Colon Carcinoma Metastatic in the Brain (tissue), 2 donors: ENCODE measurements around the gene ANO10.

DNA sequence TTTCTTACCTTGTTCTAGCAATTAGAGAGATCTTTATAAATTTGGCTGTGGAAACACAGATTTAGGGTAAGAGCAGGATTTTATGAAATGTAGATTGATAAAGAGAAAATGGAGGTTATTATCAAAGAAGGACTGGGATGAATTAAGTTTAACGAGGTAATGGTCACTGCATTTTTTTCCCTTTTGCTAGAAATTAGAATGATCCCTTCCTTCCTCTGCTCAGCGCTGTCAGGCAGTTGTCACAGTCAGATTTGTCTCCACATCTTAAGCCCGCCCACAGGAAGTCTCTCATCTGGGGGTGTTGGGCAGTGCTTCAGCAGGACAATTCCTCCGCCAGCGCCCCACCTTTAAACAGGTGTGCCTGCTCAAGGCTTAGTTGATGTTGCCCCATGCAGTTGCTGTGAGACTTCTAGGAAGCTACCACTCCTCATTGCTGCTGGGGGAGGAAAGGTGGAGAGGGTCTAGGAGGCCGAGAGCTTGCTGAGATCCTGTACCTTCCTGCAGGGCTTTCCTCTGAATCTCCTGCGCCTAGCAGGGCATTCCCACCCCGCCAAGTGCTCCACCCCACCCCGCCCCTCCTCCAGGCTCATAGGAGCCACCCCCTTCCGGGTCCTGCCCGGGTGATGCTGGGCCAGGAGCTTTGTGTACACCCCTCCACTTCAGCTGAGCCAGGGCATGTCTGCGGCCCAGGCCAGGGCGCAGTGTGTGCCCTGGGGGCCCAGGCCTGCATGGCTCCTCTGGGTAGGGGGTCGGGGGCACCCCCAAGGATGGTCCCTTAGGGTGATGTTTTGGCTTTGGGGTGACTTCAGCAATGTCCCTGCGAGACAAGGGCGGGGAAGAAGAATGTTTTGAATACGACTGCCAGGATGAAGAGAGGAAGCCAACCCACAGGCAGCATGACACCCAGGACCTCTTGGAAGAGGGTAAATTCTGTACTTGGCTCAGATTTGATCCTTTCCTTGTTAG lies 68.7 kb downstream of the TRAK1 start:
- PRO-cap, 2 experiments: peak in 2 of 2 experiments; most common plus-strand start position 619 of the sequence (in 2); most common minus-strand start position 524 of the sequence (in 2)

DNA sequence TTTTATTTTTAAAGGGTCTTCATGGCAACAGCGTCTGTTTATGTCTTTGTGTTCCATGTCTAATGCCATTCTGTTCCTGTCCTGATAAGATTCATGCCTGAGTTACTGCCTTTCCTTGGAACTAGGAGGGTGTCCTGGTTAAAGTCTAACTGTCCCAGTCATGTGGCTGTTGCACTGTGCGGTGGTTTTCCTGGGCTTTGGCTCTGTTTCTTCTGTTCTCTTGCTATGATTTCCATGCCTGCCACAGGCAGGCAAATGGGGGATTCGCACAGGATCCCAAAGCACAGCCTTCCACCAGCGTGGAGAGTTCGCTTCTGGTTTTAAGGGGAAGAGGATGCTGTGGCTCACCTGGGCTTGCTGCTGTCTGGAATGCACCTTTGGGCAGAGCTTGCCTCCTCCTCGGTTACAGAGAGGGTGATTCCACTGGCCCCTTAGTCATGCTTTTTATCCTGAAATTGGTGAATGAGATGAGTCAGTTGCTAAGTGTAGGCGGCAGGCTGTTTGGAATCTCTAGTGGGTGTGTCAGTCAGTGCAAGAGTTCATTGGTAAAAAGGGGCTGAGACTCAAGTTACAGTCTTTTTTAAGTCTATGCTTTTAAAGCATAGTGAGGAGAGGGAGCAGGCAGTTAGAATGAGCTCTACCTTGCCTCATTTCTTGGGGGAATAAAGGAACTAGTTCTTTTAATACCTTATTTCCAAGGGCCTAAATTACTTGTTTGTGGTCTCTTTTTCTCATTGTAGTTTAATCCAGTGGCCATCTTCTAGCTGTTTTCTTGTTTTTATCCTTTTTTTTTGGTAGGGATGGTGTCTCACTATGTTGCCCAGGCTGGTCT lies 86.6 kb downstream of the CCK start:
- PRO-cap, 2 experiments: peak in 2 of 2 experiments; most common plus-strand start position 161 of the sequence (in 1); most common minus-strand start position 95 of the sequence (in 2)

DNA sequence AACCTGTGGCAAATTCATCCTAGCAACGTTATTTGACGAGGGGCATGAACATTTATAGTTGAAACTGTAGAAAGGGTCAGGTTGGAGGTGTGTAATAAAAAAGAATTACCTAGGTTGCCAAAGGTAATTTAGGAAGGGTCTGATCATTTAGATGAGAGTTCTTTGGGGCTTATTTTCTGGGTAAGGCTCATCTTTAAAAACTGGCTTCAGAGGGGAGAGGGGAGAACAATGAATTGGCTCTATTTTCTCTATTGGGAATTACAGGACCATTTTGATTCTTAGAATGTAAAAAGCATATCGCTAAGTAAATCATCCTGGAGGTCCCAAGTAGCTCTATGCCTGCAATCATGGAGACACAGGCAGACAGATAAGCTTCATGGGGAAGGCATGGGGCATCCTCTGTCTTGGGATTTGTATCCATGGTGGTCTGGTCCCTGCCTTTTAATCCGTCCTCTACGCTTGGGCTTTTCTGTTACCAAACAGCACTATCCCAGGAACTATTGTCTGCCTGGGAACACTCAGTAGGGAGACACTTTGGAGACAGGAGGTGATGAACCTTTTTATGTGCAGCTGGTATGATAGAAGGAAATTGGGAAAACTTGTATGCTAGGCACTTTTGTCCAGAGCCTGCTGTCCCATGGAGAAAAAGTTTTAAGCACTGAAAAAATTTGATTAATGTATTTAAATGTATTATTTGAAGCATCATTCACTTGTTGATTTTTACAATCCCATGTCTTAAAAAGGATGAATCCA lies 54.0 kb downstream of the CCK start:
- PRO-cap, 2 experiments: no peak in any of the 2 experiments

DNA sequence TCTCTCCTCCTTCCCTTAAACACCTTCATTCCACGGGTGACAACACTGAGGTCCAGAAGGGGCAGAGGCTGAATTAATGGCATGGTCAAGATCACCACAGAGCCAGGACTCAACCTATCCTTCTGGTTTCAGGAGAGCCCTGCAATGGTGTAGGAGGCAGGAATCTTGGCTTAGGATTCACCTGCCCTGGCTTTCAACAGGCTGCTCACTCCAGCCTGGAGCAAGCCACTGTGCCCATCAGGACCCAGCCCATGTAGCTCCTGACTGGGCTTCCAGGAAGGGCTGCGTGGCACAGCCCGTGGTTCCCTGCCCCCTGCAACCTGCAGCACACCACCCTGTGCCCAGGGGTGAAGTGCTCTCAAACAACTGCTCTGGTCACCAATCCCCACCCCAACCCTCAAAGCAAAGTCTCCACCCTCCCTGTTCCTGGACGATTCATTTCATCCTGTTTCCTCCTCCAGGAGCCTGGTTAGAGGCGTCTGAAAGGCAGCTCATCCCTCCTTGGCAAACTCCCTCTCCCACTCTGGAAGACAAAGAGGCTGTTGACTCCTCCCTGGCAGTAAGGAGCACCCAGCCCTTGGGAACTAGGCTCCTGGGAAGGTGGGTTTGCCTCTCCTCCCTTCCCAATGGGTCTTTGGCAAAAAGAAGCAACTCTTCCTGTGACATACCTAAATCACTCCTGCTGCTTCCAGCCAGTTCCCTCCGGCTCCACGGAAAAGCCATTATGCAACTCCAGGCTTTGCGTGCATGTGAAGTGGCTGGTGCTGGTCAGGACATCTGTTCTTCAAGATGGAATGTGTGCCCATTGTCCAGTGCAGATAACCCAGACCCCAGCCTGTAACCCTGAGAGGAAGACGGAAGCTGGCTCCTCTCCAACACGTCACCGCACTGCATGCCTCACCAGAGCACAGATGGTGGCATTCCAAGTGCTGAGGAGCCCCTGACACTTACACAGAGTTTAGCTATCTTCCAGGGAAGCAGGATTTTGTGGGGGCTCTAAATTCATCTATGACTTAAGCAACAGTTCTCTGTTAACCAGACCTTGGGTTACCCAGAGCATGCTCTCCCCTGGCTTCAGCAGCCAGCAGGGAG lies 29.2 kb upstream of the VIPR1 start:
- PRO-cap, 2 experiments: no peak in any of the 2 experiments

DNA sequence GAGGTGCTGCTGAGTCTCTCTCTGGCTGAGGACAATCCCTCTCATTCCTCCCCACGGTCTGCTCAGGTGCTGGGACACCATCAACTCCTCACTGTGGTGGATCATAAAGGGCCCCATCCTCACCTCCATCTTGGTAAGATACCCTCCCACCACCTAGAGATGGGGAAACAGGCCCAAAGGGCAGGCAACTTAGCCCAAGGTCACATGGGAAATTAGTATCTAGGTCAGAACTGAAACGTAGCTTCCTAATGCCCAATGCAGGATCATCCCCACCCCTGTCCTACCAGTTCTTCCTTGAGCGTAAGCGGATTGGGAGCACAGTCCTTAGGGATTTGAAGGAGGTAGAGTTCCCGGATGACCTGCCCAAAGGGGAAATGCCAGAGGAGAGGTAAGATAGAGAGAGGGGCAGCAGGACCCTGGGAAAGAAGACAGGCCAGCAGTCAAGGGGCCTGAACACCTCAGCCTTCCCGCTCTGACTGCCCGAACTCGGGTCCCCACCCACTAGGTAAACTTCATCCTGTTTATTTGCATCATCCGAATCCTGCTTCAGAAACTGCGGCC lies 29.4 kb downstream of the VIPR1 start:
- PRO-cap, 2 experiments: no peak in any of the 2 experiments

DNA sequence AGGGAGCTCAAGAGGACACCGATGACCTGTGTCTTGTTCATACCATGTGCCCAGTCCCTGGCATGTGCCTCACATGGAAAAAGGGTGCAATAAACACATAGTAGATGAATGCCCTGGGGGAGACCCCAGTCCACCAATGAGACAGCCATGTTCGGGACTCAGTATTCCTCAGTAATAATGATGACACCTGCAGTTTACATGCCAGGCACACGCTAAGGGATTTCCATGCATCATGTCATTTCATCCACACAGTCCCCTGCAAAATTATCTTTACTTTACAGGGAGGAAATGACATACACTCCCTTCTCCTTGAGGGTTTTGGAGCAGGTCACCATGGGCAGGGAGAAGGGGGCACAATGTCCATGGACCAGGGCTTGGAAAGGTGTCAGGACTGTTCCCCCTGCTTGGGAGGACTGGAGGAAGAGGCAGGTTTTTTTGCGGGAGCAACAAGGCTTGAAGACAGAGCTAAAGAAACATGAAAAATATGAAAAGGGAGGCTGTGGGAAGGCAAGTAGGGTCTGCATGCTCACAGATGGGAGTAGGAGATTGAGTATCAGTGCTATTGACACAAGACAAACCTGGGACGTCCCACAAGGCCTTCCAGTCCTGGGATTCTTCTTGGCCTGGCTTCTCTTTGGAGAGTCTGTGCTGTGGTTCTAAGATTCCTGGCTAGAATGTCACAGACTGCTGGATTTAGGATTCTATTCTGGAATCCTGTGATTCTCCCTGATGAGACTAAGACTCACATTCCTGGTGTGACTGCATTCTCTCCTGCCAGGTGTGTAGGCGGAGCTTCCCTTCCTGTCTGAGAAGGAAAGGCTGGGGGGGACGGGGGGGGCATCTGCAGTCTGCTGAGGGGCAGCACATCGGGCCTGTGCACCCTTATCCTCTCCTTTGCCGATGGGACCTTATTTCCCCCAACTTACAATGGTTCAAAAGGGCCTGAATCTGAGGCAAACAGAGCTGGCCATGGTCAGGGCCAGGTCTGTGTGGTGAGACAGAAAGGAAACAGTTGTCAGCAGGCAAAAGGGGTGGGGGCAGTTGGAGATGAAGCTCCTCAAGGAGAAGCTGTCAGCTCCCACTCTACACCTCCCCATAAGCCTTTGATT lies 30.5 kb downstream of the VIPR1 start:
- PRO-cap, 2 experiments: no peak in any of the 2 experiments

DNA sequence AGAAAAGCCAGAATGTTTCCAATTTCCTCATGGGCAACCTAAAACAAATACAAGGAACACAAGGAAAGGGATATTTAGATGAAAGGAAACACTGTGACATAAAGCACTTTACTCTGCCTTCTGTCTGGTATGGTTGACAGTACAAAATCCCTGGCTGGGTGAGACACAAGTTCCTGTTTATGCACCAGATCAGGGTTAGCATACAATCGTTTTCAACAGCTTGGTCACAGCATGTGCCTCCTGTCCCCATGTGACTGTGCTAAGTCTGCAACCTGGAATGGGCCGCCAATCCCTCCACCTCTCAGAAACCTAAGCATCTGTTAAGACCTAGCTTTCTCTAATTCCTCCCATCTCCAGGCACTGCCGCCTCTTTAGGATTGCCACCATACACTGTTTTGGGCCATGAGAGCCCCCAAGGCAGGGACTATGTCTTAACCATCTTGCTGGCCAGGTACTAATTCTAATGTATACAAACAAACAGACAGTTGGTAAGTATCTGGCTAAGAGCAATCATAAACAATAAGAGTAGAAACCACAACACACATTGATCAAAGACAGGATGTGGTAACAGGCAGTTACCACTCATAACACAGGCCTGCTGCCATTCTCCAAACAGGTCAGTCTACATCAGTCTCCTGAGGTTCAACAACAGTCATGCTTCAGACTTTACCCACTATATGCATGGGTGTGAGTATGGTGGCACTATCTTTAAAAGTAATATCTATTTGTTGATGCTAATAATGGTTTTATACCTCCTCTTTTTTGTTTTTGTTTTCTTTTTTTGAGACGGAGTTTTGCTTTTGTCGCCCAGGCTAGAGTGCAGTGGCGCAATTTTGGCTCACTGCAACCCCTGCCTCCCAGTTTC lies 25.6 kb downstream of the SEC22C start:
- PRO-cap, 2 experiments: no peak in any of the 2 experiments

GRCh38 chr3:42591680-42592157 lies 1.1 kb downstream of the SS18L2 start:
- PRO-cap, 2 experiments: no peak in any of the 2 experiments

DNA sequence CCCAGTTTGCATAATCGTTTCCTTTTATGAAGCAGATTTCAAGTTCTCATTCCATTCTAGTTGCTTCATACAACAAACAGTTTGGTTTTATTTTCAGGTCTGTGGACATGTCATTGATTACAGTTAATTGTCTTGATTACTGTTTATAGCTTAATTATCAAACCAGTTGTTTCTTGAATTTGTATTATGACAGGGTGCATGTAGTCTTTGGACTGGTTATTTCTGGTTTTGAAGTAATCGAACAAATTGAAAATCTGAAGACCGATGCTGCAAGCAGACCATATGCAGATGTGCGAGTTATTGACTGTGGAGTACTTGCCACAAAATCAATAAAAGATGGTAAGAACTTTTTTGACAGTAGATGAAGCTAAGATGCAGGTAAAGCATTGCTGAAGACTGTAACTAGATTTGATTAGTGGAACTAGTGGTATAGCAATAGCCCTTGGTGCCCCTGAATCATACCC lies 22.5 kb upstream of the ZBTB47 start:
- PRO-cap, 2 experiments: no peak in any of the 2 experiments

- PRO-cap, 2 experiments: no peak in any of the 2 experiments
These were observed 10.3 kb downstream of the ZBTB47 start for GRCh38 chr3:42663523-42664455.

- PRO-cap, 2 experiments: no peak in any of the 2 experiments
These were observed 14.5 kb downstream of the ZBTB47 start for GRCh38 chr3:42667663-42668734.

- PRO-cap, 2 experiments: no peak in any of the 2 experiments
These were observed 1.9 kb downstream of the GASK1A start for GRCh38 chr3:42980981-42981365.

DNA sequence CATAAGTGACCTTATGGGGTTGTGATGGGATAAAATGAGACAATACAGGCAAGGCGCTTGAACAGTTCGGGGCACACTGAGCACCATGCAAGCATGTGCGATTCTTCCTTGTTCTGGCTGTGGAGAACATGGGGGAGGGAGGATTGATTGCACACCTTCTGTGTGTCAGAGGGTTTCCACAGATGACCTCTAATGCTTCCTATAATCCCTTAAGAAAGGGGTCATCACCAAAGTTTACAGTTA lies 75.0 kb upstream of the POMGNT2 start:
- PRO-cap, 2 experiments: no peak in any of the 2 experiments

DNA sequence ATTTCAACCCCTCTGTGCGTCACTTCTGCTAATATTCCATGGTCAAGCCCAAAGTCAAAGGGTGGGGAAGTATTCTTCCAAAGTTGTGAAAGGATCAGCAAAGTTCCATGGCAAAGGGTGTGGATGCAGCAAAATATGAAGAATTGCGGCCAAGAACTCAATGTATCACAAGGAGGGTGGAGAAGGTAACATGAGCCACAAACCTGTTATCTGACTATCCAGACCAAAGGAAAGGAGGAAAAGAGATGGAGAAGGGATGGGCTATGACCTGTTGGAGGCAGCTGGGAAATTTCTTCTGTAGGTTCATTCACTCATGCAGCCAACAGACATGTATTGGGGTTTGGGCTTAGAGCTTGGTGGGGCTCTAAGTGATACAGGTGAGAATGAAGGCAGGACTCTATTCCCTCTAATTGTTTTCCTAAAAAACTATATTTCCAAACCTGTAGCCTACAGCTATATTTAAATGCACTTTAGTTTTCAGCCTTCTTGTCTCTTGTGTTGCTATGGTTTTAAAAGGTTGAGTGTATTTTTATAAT lies 71.0 kb upstream of the SNRK start:
- PRO-cap, 2 experiments: no peak in any of the 2 experiments

- PRO-cap, 2 experiments: no peak in any of the 2 experiments
These were observed 1.6 kb downstream of the SNRK start for GRCh38 chr3:43287877-43288393.

GRCh38 chr3:43348731-43349142 lies 62.4 kb downstream of the SNRK start:
- PRO-cap, 2 experiments: no peak in any of the 2 experiments

DNA sequence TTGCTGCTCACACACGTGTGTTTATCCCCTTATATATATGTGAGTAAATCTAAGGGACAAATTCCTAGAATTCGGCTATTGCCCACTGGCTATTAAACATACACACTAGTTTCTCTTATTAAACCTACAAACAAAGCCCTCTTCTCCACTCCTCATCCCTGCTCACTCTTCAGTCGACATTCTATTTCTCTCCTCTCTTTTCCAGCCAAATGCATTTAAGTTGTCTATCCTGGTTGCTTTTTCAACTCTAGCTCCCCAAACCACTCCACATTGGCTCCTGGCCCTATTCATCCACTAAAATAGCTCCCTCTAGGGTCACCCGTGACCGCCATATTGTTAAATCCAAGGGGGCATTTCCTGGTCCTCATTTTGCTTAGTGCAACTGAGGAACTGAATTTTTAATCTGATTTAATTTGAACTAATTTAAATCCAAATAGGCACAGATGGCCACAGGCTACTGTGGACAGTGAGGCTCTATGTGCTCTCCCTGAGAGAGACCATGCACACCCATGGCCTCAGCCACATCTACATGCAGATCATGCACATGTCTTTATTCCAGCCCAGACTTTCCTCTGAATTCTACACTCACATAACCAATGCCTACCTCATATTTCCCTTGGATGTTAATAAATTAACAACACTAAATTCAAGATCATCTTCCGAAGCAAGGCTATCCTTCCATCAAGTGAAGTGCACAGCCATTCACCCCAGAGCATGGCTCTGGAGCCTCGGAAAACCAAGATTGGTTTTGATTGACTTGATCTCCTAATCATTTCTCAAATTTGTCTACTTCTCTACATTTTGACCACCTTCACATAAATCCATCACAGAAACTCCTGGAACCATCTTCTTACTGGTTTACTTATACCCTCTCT lies 106.5 kb downstream of the SNRK start:
- PRO-cap, 2 experiments: no peak in any of the 2 experiments

GRCh38 chr3:43485808-43486189 lies 136.0 kb downstream of the ANO10 start:
- PRO-cap, 2 experiments: no peak in any of the 2 experiments

DNA sequence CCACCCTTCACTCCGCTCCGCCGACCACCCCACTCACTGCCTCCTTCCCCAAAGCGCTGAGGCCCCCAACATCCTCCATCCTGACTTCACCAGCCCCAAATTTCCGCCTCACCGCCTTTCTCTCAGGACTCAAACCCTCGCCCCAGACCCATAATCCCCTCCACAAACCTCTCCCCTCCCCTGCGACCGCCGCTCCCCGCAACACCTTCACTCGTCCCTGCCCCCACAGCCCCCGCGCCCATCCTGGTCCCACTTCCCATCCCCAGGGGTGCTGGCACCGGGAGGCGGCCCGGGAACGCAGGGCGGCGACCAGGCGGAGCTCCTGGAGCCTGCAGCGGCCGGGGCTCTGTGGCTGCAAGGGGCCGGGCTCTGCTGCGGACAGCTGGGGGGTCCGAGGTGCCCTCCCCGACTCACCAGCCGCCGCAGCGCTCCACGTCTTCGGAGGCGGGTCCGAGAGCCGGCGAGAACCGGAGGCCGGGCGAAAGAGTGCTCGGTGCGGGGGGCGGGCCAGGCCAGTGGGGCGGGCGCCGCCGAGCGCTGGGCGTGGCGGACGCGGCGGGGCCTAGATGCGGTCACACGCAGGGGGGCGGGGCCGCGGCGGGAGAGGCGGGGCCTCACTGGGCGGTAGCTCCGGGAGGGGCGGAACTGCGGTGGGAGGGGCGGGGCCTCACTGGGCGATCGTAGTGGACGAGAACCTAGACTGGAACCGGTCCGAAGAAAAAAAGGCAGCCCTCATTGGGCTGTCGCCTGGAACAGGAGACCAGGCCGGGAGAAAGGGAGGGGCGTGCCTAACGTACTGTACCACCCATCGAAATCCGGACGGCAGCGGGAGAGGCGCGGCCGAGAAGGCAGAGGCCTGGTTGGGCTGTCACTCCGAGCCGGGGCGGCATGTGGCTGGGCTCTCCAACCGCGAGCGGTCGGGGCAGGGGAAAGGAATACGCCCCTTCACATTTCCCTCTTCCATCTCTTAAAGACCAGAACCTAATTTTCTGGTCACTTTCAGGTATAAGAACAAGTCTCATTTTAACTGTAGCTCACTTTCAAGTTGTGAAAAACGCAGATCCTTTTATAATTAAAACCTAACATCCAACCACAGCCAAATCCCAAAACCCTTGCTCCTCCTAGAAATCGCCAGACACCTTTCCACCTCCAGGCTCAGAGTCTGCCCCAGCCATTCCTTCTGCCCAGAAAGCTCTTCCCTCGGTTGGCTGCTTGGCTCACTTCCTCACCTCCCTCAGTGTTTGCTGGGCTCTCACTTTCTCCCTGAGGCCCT lies at the start of gene ANO10:
TSS of gene ANO10 (minus strand) at position 517 of the 1,273 bp plus-strand sequence.
- PRO-cap, 2 experiments: peak in 2 of 2 experiments; most common plus-strand start position 831 of the sequence (in 2); most common minus-strand start position 469 of the sequence (in 1)

DNA sequence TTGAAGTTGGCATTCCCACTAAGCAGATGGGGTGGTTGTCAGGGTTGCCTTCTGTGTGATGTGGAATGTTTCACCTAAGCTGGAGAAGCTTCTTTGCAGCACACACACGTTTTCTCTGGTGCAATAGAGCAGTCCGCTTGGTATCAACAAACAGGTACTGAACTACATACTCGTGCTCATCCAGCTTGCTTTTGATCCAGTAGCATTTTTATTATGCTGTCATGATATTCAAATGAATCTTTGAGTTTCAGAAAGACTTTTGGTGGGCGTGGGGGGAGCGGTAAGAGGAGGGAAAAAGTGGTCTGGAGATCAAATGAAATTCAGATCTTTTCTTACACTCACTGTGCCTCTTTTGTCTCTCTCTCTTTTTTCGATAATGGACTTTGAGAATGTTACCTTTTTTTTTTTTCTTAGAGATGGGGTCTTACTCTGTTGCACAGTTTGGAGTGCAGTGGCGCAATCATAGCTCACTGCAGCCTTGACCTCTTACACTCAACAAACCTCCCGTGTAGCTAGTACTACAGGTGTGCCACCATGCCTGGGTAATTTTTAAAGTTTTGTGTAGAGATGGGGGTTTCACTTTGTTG lies 15.4 kb downstream of the ABHD5 start:
- PRO-cap, 2 experiments: no peak in any of the 2 experiments